ENCODE results near the genes CRPPA, ANKMY2, AGR3, AHR and MACC1.

DNA sequence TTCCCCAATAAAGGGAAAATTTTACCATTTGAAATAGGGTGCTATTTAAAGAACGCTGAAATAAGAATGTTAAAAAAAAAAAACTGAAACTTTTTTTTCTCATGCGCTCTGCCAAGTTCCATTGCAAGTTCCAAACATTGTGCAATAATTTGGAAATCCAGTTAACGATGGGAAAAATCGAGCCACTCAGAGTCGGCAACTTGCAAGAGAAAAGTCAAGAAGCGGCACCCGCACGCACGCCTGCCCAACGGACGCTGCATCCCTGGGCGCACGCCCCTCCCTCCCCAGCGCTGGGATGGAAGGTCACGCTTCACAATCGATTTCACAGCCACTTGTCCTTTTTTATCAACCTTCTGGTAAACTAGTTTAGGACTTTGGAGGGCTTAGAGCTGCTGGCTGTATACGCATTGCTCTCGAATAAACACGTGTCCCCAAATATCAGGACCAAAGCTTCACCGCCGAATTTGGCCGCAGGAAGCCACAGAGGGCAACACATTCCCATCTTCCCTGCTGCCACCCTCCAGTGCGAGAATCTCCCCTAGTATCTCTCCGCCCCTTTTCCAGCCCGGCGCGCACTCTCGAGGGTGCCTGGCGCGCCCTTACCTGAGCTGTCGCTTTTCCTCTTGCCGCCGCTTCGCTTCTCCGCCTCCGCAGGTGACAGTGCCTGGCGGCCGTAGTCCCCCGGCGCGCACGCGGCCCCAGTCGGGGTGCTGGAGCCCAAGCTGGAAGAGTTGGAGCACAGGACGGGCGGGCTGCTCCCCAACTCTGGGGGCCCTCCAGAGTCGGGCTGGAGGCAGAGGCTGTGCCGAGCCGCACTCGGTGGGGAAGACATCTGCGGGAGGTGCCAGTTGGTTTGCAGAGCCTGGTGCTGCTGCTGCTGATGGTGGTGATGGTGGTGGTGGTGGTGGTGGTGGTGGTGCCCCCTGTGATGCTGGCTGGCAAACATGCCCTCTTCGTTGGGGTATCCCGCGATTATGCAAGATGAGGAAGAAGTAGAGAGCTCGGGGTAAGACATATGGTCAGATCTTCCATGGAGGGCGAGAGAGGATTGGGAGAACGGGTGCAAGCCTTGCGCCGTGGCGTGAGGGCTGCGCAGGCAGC is 850 bp downstream of the MEOX2 start:
- PRO-cap = unidirectional peak, plus-strand start at position 206 of the sequence
- RAMPAGE, long total RNA, 4 experiments = start-site peak on the minus strand in 1 of 4 experiments, centred at position 879 of the sequence, 5 reads per replicate

DNA sequence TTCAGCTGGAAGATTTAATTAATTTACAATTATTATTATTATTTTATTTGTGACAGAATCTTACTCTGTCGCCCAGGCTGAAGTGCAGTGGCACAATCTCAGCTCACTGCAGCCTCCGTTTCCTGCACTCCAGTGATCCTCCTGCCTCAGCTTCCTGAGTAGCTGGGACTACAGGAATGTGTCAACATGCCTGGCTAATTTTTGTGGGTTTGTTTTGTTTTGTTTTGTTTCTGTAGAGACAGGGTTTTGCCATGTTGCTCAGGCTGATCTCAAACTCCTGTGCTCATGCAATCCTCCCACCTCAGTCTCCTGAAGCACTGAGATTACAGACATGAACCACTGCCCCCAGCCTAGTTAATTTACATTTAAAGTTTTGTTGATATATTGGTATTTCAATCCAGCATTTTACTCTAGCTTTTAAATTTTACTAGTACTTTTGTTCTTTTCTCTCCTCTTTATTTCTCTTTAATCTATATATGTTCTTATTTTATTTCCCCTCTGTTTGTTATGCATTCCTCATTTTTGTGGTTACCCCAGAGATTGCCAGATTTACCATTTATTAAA is 93.9 kb upstream of the MEOX2 start:
- PRO-cap = no peak
- RAMPAGE, long total RNA, 4 experiments = no peak in any of the 4 experiments

DNA sequence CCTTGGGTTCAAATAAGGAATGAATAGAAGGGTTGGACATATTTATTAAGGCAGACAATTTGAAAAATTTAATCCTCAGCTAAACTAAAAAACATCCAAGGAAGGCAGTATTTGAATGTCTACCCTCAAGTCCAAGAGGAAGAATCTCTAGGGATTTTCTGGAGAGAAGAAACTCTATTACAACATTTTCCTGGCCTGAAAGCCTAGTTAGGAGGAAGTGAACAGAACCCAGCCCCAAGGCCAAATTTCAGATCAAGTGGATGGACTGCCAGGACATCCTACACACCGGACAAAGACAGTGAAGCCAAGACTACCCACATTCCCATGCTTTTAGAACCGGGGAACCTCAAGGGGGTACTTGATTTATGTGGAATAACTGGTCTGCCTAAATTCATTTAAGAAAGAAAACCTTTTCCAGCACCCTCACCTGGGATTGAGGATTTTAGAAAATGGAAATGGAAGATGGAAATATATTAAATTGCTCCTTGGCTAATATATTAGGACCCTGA is 108.9 kb upstream of the MEOX2 start:
- PRO-cap = no peak
- RAMPAGE, long total RNA, 4 experiments = no peak in any of the 4 experiments

- PRO-cap = unidirectional peak, minus-strand start at chr7:16421908
- RAMPAGE, long total RNA, 4 experiments = no peak in any of the 4 experiments
Observed at GRCh38 chr7:16421039-16422245, at the start of gene CRPPA. Gene CRPPA (minus strand): TSS chr7:16421538.

- PRO-cap = unidirectional peak, minus-strand start at chr7:16645660
- RAMPAGE, long total RNA, 4 experiments = start-site peak on the minus strand in 2 of 4 experiments, at chr7:16645714-16645754 at its widest, 118 to 165 reads per replicate
Observed at GRCh38 chr7:16645611-16645947, at the start of gene ANKMY2. Gene ANKMY2 (minus strand): TSS chr7:16645754.

DNA sequence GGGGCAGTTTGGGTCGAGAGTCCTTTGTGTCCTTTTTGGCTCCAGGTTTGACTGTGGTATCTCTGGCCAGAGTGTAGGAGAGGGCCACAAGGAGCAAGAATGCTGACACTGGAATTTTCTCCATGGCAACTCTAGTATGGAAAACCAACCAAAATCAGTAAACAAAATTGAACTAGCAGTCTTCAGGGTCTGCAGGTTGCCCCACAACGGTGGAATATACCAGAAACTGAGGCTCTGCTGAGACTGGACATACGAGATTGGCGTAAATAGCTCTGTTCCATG is 3.2 kb downstream of the AGR2 start:
- PRO-cap = no peak
- RAMPAGE, long total RNA, 4 experiments = no peak in any of the 4 experiments

DNA sequence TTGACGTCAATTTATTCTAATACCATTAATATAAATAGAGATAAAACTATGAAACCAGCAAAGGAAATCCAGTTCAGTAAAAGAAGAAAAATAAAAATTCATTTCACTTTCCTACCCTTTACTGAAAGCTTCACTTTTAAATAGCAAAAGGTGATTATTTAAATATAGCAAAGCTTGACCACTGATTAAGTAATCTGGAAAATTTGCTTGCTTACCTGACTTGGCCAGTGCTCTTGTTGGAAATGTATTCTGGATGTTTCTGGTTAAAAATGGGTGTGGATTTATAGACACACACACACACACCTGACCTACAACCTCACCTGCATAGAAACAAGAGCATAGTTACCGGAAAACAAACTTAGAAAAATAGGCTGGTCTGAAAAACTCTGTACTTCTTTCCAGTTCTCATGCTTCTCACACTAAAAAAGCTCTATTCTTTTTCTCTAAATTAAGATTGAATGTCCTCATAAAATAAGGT is at the start of gene AGR3:
Gene AGR3 (minus strand): TSS at position 255 of the 478 bp plus-strand sequence.
- PRO-cap = bidirectional peak, plus-strand start at position 361 of the sequence, minus-strand start at position 255 of the sequence
- RAMPAGE, long total RNA, 4 experiments = start-site peak on the minus strand in 4 of 4 experiments, centred at positions 237 to 258 of the sequence, 8 to 59 reads per replicate

- PRO-cap = bidirectional peak, plus-strand start at chr7:17298652, minus-strand start at chr7:17298491; bidirectional peak, plus-strand start at chr7:17299458, minus-strand start at chr7:17299266
- RAMPAGE, long total RNA, 4 experiments = start-site peak on the plus strand in 2 of 4 experiments, at chr7:17298615-17298655 at its widest, 26 to 90 reads per replicate
Observed at GRCh38 chr7:17298395-17299405, at the start of gene AHR. Gene AHR (plus strand): TSS chr7:17298652.

DNA sequence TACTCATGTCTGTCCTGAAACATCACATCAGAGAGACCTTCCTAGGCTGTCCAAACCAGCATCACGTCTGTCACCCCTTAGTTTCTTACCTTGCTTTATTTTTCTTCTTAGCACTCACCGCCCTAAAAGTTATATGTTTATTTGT is 9.3 kb downstream of the AHR start:
- PRO-cap = no peak
- RAMPAGE, long total RNA, 4 experiments = no peak in any of the 4 experiments

DNA sequence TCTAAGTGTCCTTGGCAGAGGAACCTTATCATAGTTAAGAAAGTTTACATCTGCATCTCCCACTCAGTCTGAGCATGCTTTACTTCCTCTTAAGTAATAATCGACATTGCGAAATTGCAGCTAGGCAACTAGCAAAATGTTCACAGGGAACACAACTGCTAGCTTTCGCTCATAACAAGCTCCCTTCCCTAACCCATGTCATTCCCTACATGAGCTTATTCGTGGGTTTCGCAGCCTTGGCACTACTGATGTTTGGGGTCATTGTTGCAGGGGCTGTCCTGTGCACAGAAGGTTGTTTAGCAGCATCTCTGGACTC is 71.6 kb downstream of the AHR start:
- PRO-cap = no peak
- RAMPAGE, long total RNA, 4 experiments = no peak in any of the 4 experiments

- PRO-cap = no peak
- RAMPAGE, long total RNA, 4 experiments = start-site peak on the minus strand in 1 of 4 experiments, at chr7:17862054-17862113 at its widest, 6 reads per replicate
Observed at GRCh38 chr7:17861887-17862299, 78.4 kb downstream of the SNX13 start.

GRCh38 chr7:18177458-18177657 is 149.7 kb upstream of the PRPS1L1 start:
- PRO-cap = no peak
- RAMPAGE, long total RNA, 4 experiments = no peak in any of the 4 experiments

- PRO-cap = no peak
- RAMPAGE, long total RNA, 4 experiments = no peak in any of the 4 experiments
Observed at GRCh38 chr7:18342119-18342318, 153.5 kb upstream of the HDAC9 start.

DNA sequence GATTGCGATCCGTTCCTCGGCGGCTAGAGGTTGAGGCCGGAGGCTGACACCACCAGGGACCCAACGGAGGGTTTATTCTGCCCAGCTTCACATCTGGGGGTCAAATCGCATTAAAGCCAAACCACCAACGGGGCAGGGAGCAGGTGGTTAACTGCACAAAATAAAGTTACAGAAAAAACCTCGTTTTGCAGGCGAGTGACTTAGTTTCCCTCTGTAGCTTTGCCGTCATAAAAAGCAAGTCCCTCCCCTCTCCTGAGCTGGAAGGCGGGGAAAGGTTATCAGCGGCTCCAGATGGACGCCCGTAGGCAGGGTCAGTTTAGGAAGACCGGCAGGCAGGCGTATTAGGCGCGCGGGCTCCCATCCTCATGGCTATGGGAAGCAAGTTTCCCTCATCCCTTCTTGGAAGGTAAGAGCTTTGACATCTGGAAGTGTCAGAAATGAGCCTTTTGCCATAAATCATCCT is 10.8 kb downstream of the TWIST1 start:
- PRO-cap = no peak
- RAMPAGE, long total RNA, 4 experiments = no peak in any of the 4 experiments

GRCh38 chr7:19707167-19707717 is 1.6 kb downstream of the POLR1F start:
- PRO-cap = no peak
- RAMPAGE, long total RNA, 4 experiments = no peak in any of the 4 experiments

GRCh38 chr7:20205593-20206181 is 11.5 kb downstream of the MACC1 start:
- PRO-cap = no peak
- RAMPAGE, long total RNA, 4 experiments = start-site peak on the minus strand in 1 of 4 experiments, at chr7:20205853-20205969 at its widest, 47 reads per replicate

- PRO-cap = bidirectional peak, plus-strand start at chr7:20217846, minus-strand start at chr7:20217485
- RAMPAGE, long total RNA, 4 experiments = start-site peak on the plus strand in 2 of 4 experiments, at chr7:20217778-20217809 at its widest, 18 to 25 reads per replicate; start-site peak on the minus strand in 3 of 4 experiments, at chr7:20217352-20217586 at its widest, 306 to 422 reads per replicate
Observed at GRCh38 chr7:20217160-20218032, at the start of gene MACC1. Gene MACC1 (minus strand): TSS chr7:20217384.

GRCh38 chr7:20304118-20304824 is 26.4 kb upstream of the ITGB8 start:
- PRO-cap = unidirectional peak, minus-strand start at chr7:20304528
- RAMPAGE, long total RNA, 4 experiments = no peak in any of the 4 experiments

- PRO-cap = no peak
- RAMPAGE, long total RNA, 4 experiments = start-site peak on the plus strand in 1 of 4 experiments, at chr7:20347590-20347667 at its widest, 20 reads per replicate
Observed at GRCh38 chr7:20347280-20347867, 16.7 kb downstream of the ITGB8 start.

GRCh38 chr7:20785299-20786195 is 1.1 kb downstream of the SP8 start:
- PRO-cap = no peak
- RAMPAGE, long total RNA, 4 experiments = no peak in any of the 4 experiments

Data from Peyer's patch (tissue), 4 donors.